Neutrophil (primary cell): ENCODE measurements around a stretch of chr7.

GRCh38 chr7:130542914-130544297, 51.5 kb downstream of the MEST start:
- PRO-cap: no peak

DNA sequence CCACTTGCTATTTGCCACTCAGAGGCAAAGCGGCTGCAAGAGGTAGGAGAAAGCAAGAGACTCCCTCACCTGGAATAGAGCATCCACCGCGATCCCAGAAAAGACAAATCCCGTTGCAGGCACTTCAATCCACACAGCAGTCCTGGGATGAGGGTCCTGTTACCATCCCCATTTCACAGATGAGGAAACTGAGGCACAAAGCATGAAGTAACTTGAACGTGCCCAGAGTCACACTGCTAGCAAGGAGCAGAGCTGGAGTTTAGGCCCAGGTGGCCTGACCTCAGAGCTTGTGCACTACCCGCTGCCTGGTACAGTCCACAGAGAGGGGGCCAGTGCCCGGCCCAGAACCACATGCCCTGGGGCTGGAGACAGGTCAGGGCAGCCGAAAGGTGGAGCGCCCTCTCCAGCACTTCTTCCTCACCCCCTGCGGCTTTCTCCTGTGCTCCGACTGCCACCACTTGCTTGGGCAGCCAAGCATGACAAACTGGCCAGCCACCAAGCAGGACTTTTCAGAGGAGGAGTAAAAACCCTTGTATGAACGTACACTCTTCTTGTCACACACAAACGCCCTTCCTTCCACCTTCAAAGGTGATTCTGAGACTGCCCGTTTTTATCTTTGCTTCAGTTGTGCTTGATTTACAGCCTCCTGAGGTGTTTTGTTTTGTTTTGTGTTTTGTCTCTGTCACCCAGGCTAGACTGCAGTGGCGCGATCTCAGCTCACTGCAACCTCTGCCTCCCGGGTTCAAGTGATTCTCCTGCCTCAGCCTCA, 164.0 kb upstream of the KLF14 start:
- PRO-cap: no peak

GRCh38 chr7:130903238-130904107, 169.5 kb upstream of the KLF14 start:
- PRO-cap: no peak

- PRO-cap: no peak
These were observed 175.4 kb upstream of the KLF14 start for GRCh38 chr7:130909257-130909993.

GRCh38 chr7:130922681-130923104, 188.7 kb upstream of the KLF14 start:
- PRO-cap: no peak

- PRO-cap: no peak
These were observed 196.8 kb upstream of the KLF14 start for GRCh38 chr7:130930805-130931276.

GRCh38 chr7:130936364-130937144, 202.5 kb upstream of the KLF14 start:
- PRO-cap: no peak

DNA sequence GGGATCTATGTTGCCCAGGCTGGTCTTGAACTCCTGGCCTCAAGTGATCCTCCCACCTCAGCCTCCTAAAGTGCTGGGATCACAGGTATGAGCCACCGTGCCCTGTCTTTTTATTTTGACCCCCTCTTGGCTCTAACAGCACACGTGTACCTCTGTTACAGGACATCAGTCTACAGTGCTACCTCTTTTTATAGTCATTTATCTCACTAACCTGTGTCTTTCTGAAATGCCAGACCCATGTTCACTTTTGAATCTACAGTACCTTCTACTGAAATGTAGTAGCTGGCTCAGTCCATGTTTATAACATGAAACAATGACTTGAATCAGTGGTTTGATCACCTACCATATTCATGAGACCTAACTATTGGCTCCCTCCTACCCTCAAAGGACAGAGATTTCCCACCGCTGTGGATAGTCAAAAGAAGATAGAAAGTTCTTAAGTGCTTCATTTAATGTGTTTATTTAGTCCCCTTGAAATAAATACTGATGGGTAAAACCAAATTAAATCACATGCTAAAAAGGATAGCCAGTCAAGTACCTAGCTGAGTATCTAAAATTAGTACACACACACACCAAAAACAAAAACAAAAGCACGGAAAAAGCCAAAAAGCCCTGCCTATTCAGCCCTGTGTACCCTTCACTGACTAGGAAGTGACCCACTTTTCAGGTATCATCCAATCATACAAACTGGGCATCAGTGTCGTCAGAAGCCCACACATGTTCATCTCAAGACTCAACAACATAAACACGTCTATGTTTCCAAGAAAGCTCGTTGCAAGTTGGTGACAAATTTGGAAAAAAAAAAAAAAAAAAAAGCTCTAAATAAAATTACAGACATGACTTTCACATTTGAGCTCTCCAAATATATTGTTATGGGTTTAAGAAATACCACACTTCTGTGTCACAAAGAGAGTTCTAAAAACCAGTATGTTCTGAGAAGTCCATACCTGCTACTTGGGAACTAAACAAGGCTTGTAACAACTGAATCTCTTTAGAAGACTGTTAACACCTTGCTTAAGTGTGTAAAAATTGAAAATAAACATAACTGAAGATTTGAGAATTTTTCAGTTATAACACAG, 204.4 kb upstream of the KLF14 start:
- PRO-cap: no peak

DNA sequence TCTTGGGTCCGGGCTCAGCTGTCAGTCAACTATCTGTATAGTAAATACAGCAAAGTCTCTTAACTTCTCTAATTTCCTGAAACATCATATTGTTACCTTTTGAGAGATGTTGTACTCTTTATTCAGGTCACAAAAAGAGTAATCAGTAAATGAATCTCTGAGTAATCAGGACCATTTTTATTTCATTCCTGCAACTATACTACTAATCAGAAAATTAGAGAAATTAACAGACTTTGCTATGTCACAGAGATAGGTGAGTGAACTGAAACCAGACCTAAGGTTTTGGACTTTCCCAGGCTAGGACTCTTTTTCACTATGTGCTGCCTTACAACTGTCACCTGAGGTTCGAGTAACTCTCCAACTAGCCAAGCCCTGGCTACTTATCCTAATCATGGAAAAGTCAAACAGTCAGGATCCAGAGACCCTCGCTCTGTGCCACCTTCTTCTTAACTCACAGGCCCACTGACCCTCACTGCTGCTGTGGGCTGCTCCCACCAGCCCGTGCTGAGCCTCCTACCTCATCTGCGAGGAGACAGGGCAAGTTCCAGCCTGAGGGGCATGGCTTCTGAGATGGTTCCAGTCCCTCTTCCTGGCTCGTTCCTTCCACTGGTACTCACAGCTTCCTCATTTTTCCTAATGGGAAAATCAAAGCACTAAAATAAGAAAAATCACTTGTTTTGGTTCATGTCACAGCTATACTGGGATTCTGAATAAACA, 211.4 kb upstream of the KLF14 start:
- PRO-cap: no peak

GRCh38 chr7:131013145-131013466, 279.1 kb upstream of the KLF14 start:
- PRO-cap: no peak

GRCh38 chr7:131028287-131028673, 294.3 kb upstream of the KLF14 start:
- PRO-cap: no peak

GRCh38 chr7:131083128-131083263, 244.7 kb upstream of the MKLN1 start:
- PRO-cap: no peak

- PRO-cap: no peak
These were observed 229.5 kb upstream of the MKLN1 start for GRCh38 chr7:131098165-131098618.

DNA sequence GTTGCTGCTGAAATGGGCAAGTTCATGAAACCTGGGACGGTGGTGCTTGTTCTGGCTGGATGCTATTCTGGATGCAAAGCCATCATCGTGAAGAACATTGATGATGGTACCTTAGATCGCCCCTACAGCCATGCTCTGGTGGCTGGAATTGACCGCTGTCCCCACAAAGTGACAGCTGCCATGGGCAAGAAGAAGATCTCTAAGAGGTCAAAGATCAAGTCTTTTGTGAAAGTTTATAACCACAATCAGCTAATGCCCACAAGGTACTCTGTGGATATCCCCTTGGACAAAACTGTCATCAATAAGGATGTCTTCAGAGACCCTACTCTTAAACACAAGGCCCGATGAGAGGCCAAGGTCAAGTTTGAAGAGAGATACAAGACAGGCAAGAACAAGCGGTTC, 85.1 kb upstream of the MKLN1 start:
- PRO-cap: unidirectional peak, minus-strand start at position 163 of the sequence

DNA sequence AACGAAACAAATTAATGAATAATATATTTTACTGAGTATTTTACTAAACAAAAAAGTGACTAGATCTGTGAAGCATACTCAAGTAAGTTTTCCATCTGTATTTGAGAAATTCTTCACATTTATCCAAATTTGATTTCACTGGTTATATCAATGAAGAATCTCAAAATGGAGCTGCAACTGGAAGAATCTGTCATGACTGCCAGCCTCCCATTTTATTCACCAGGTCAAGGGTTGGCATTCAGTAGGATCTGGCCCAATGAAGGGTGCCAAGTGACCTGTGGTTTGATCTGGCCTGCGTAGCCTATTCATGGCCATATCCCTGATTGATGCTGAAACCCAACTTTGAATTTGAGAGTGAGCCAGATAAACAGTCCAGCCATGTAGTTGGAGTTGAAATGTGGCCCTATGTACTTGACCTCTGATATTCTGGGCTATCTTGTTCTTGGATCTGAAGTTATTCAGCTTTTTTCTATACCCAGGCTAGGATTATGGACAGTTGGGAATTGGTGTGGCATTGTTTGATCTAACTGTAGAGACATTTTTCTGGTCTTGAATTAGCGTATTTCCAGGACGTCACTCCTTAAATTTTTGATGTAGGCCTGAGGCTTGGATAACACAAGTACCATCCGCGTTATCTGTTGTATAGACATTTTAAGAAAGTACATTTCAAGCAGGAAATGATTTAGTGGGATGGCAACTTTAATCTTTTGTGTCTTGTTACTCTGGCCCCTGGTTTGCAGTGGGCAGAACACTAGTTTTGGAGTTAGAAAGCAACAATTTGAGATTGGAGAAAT, 1.6 kb downstream of the MKLN1 start:
- PRO-cap: no peak

- PRO-cap: no peak
These were observed 7.1 kb downstream of the MKLN1 start for GRCh38 chr7:131334536-131335339.

DNA sequence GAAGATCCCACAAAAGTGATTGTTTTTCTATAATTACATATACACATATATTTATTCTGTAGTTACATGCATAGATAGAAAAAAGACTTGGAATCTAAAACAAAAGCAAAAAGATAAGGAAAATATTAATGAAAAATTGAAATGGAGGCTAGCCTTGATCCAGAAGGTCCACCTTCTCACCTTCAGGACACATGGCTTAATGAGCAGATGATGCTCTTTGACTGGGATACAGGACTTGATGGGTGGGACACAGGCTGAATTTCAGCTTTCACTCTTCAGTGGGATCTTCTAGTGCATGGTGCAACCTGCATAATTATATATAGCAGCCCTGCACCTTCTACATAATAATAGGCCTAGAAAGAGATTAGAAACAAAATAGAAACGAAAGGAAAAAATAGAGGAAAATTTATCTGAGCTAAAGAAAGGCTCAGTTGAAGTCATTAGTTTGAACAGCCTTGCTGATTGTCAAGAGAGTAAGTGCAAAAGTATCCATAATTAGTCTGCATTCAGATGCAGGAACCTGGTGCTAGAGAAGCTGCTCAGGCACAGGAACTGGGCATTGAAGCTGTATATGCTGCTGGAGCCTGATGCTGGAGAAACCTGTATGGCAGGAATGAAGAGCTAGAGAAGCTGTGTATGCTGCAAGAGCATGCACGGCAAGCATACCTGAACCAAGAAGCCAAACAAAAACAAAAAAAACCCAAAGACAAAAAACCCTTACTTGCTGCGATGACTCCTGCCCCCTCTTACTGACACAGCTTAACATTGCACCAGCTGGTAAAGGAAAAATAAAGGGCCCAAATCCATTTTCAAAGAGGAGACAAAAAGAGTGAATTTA, 19.3 kb downstream of the MKLN1 start:
- PRO-cap: no peak

DNA sequence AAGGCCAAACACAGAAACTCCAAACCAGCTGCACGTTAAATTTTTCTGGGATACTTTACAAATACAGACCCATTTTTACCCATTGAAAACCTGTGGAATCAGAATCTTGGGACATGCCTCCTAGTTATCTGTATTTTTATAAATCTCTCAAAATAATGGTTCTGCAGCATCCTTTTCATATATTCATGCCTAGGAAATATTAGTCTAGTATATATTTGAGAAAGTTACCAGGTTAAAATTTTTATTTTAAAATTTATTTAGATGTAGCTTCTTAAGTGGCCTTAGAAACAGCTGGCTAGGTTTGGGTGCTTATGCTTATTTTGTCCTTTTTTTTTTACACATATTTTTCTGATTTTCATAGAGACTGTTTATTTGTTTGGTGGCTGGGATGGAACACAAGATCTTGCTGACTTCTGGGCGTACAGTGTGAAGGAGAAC, 101.0 kb downstream of the MKLN1 start:
- PRO-cap: no peak

DNA sequence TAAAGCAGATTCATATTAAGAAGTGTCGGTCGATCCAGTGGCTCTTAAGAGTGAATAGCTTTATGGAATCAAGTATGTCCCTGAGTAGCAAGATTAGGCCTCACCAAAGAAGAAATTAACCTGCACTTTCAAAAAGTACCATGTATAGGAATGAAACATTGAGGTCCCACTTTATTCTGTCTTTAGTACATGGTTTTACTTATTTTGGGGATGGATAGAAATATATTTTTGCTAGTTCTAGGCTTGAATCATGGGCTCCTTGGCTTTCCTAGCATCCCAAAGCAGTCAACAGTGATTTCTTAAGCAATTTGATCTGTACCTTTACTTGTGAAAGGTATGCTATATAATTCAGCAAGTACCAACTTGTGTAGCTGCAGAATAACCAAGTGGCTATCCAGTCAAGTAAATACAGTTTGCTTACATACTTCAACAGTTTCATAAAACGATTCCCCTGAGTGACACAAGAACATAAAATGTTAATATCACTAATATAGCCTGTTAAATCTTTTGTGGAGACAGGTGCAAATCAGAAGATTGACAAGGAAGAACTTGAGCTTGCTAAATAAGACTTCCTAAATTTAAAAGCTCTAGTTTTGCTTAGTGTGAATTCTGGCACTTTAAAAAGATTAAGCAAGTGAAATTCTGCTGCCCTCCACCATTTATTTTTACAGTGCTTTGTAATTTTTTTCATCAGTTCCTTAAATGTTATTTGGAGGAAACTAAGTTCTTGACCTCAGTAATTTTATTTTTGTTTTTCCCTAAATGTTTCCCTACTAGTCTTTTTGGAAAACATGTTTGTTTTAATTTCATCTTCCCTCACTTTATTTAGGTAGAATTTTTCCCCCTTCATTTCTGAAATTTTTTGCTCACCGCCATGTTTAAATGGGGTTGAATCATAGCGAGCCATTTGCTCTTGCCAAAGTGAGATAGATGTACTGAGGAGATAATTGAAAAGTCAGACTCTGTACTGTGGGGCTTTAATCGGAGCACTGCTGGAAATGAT, 67.1 kb downstream of the PODXL start:
- PRO-cap: no peak

DNA sequence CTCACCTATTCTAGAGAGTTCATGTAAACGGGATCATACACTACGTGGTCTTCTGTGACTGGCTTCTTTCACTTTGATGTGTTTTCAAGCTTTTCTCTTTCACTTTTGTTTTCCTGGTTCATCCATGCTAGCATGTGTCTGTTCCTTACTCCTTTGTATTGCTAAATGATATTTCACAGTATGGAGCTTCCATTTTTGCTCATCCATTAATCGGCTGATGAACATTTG, 33.8 kb downstream of the PODXL start:
- PRO-cap: no peak